Caco-2 (cell line): ENCODE results near the genes SPATA45 and PROX1.

DNA sequence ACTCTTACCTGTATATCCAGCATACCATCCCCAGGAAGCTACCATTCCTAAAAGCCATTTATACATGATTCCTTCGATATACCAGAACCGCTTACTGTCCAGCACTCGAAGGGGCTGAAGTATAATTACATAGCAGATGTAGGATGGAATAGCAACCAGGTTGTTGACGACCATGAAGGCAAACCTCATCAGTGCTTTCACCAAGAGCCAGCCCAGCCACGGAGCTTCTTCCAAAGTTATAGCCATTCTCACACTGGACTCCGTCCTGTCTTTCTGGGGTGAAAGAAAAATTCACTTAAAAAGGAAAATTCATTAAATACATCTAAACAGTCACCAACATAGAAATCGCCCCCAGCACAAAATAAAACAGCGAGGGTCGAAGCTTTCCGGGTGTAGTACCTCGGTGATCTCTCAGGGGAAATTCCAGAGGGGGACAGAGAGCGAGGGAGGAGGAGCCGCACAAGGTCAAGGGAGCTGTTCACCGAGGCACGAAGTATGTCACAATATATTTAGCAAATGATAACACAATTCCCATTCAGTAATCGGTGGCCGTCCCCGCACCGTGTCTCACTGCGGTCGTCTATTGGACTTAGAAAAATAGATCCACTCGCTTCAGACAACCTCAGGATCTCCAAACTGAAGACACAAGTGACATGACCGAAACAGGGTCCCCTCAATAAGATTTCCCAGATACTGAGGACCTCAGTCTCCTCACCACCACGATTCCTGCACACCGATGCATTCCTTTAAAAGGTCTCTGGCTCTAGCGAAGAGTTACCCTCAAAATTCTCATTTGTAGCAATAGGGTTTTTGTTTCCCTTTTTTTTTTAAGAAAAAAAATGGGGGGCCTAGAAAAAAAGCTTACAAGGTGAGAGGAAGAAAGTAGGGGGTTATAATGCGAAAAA lies 1.3 kb downstream of the LPGAT1 start:
- PRO-cap, result bidirectional peak, plus-strand start at position 534 of the sequence, minus-strand start at position 423 of the sequence
- RRBS, result no CpG with 5 or more reads among the region's 27 CpGs

GRCh38 chr1:211889156-211890448 lies 59.0 kb upstream of the LPGAT1 start:
- PRO-cap, result no peak
- RRBS, result no CpG with 5 or more reads among the region's 58 CpGs

DNA sequence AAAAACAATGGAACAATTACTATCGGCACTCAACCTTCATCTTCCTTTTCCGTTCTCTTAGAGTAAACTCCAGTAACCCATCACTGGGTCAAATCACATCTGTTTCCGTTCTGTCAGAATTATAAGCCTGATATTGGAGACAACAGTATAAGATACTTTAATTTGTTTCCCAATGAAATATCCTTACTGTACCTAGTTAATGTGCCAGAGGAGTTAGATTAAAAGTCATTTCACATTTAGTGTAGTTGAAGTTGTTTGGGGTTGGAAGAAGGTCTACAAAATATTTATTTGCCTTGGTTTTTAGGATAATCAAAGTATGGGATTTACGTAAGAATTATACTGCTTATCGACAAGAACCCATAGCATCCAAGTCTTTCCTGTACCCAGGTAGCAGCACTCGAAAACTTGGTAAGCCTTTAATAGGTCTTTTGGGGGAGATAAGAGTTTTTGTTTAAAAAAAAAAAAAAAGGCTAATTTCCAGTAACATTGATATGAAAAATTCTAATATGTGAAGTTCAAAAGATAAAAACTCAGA lies 32.4 kb downstream of the DTL start:
- PRO-cap, result no peak
- RRBS, result no CpG with 5 or more reads among the region's 6 CpGs

- PRO-cap, result no peak
- RRBS, result no CpG with 5 or more reads among the region's 8 CpGs
Observed at GRCh38 chr1:212228353-212229130, 56.7 kb upstream of the PPP2R5A start.

- PRO-cap, result no peak
- RRBS, result no CpG with 5 or more reads among the region's 4 CpGs
Observed at GRCh38 chr1:212234494-212235148, 50.6 kb upstream of the PPP2R5A start.

- PRO-cap, result no peak
- RRBS, result no CpG with 5 or more reads among the region's 4 CpGs
Observed at GRCh38 chr1:212328214-212328725, 43.1 kb downstream of the PPP2R5A start.

DNA sequence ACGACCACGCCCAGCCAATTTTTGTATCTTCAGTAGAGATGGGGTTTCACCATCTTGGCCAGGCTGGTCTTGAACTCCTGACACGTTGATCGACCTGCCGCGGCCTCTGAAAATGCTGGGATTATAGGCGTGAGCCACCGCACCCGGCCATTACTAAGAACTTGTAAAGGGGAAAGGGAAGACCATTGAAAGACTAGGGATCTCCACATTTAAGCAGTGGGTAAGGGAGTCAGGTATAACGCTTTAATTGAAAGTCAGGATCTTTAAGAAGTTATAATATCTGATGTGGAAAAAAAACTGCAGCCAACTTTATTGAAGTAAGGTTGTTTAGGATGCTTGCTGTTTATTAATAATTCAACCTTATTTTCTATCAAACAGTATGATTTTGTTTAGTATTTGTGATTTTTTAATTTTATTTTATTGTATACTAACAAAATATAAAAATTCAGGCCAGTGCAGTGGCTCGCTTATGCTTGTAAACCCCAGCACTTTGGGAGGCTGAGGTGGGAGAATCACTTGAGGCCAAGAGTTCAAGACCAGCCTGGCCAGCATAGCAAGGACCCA lies 44.7 kb downstream of the PPP2R5A start:
- PRO-cap, result no peak
- RRBS, result no CpG with 5 or more reads among the region's 11 CpGs

GRCh38 chr1:212357934-212358889 lies 56.5 kb downstream of the PACC1 start:
- PRO-cap, result no peak
- RRBS, result no CpG with 5 or more reads among the region's 5 CpGs

GRCh38 chr1:212557845-212559064 lies 50.3 kb upstream of the ATF3 start:
- PRO-cap, result bidirectional peak, plus-strand start at chr1:212558178, minus-strand start at chr1:212558177; bidirectional peak, plus-strand start at chr1:212558318, minus-strand start at chr1:212558322; bidirectional peak, plus-strand start at chr1:212559152, minus-strand start at chr1:212558946
- RRBS, result 4% methylated on average over 17 of the region's 95 CpGs

DNA sequence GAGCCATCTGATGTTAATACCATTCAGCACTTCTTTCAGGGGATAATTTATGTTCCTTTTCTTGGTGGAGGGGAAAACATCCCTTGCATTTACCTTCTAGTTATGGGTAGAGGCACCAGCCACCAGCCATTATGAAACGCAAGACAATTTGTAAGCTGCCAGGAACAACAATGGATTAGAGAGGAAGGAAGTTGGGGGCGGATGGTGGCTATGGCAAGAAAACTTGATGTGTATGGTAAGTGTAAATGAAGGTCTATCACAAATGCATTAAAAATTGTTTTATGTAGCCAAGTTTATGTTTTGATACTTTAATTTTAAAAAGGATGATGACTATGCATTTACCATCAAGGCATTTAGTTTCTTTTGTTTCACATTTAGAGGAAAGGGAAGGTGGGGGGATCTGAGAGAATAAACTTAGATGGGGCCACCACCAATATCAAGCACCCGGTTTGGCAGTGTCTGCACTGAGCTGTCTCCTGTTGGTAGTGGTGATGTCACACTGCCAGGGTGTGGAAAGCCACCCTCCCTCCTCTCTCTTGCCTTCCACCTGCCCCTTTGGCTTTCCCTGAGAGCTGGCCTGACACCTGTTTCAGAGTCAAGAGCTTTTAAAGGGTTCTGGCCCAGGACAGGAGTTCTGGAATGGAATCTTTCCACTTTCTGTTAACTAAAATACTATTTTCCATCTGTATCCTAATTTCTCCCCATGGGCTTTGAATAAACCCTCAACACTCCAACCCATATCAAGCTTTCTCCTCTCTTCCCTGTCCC lies 2.5 kb upstream of the GARIN4 start:
- PRO-cap, result no peak
- RRBS, result no CpG with 5 or more reads among the region's 3 CpGs

- PRO-cap, result no peak
- RRBS, result no CpG with 5 or more reads among the region's 3 CpGs
Observed at GRCh38 chr1:212638423-212638988, 14.2 kb downstream of the GARIN4 start.

DNA sequence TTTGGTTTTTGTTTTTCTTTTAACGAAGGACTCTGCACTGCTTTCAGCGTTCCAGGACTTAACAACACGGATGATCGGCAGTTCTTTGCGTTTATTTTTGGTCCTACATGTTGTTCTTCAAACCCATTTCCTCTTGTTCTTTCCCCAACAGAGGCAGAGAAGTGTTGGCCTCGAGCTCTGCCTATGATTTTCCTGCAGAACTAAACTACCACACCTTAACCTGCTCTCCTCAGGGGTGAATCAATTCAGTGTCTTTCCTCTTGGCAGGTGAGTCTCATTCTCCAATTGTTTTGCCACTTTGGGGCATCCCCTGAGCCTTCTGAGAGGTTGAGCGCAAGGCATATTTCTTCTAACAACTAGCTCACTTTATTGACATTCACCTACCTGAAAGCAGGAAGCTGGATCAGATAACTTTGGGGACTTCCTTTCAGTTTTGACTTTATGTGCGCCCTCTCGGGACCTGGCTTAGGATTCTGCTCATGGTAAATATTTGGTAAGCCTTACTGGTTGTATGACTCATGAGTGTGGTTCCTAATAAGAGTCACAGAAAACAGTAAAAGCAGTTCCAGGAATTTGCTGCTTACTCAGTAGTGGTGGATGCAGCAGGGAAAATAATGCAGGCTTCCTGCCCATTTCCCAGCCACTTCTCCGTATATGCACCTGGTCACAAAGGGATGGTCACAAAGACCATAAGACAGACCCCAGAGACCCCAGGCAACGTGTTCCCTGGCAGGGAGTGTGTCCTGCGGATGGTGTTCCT lies 21.8 kb upstream of the BATF3 start:
- PRO-cap, result no peak
- RRBS, result no CpG with 5 or more reads among the region's 12 CpGs

- PRO-cap, result no peak
- RRBS, result no CpG with 5 or more reads among the region's 5 CpGs
Observed at GRCh38 chr1:212794407-212795207, 2.9 kb downstream of the TATDN3 start.

DNA sequence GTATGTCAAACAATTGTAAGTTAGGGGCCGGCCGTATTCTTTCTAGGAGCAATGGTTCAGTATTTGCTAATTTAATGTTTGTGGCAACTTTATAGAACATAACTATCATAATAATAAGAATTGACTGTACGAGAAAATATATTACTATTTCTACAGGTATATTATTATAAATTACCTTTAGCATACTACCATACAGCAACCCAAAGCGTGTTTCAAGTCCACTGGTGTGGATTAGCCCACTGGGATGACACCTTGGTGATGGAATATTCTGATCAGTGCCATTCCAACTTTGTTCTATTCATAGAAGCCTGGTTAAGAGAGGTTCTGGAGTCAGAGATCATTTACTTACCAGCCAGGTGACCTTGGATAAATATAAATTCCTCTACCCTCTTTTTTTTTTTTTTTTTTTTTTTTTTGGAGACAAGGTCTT lies at the start of gene SPATA45:
SPATA45 (minus strand) TSS at position 245 of the 430 bp plus-strand sequence.
- PRO-cap, result no peak
- RRBS, result no CpG with 5 or more reads among the region's 4 CpGs

GRCh38 chr1:212916459-212917482 lies 33.6 kb upstream of the VASH2 start:
- PRO-cap, result no peak
- RRBS, result 95% methylated on average over 2 of the region's 33 CpGs

DNA sequence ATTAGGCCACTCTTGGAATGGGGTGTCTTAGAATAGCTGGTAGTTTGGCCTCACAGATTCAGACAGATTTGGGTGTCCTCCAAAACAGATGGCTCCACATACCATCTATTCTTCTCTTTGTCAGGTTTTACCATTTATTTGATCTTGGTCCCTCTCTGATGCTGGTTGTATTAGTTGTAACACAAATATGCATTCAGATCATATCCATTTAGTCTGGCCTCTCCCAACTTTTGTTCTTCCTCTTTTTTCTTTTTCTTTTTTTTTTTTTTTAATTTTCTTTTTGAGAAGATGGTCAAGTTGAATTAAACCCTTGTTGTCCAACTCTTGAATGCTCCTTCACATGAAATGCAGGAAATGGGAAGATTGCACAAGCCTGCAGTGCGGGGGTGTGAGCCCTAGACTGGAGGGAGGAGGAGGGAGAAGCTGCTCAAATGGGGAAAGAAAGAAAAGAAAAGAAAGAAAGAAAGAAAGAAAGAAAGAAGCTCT lies 275.8 kb downstream of the RPS6KC1 start:
- PRO-cap, result no peak
- RRBS, result no CpG with 5 or more reads among the region's 1 CpG

GRCh38 chr1:213987438-213987912 lies 298 bp upstream of the PROX1 start:
- PRO-cap, result bidirectional peak, plus-strand start at chr1:213987967, minus-strand start at chr1:213987526
- RRBS, result 3% methylated on average over 19 of the region's 35 CpGs

GRCh38 chr1:213987913-213988585 lies at the start of gene PROX1:
PROX1 (plus strand) TSS chr1:213987973.
- PRO-cap, result bidirectional peak, plus-strand start at chr1:213987967, minus-strand start at chr1:213987526; unidirectional peak, minus-strand start at chr1:213988318
- RRBS, result 16% methylated on average over 6 of the region's 30 CpGs

- PRO-cap, result no peak
- RRBS, result no CpG with 5 or more reads among the region's 13 CpGs
Observed at GRCh38 chr1:214014002-214014652, 26.4 kb downstream of the PROX1 start.

DNA sequence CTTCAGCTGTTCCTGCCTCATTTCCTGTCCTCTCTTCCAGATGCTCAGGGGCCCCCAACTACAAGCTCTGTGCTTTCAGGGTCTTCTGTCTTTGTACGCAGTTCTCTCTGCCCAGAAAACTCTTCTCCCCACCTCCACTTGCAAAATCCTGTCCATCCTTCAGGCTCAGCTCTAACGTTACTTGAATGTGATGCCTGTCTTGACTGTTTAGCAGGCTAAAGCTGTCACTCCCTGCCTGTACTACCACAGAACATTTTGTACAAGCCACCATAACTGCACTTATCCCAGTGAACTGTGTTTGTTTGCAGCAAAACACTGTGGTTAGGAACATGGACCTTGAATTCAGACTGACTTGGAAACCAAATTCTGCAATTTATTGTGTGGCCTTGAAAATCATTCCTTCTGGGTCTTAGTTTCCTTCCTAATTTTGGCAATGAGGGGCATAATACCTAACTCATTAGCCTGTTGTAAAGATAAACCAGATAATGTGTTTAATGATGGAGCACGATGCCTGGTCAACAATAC lies 2.2 kb upstream of the SMYD2 start:
- PRO-cap, result no peak
- RRBS, result no CpG with 5 or more reads among the region's 3 CpGs